ENCODE results near the genes CD63, RAB5B and ERBB3.

DNA sequence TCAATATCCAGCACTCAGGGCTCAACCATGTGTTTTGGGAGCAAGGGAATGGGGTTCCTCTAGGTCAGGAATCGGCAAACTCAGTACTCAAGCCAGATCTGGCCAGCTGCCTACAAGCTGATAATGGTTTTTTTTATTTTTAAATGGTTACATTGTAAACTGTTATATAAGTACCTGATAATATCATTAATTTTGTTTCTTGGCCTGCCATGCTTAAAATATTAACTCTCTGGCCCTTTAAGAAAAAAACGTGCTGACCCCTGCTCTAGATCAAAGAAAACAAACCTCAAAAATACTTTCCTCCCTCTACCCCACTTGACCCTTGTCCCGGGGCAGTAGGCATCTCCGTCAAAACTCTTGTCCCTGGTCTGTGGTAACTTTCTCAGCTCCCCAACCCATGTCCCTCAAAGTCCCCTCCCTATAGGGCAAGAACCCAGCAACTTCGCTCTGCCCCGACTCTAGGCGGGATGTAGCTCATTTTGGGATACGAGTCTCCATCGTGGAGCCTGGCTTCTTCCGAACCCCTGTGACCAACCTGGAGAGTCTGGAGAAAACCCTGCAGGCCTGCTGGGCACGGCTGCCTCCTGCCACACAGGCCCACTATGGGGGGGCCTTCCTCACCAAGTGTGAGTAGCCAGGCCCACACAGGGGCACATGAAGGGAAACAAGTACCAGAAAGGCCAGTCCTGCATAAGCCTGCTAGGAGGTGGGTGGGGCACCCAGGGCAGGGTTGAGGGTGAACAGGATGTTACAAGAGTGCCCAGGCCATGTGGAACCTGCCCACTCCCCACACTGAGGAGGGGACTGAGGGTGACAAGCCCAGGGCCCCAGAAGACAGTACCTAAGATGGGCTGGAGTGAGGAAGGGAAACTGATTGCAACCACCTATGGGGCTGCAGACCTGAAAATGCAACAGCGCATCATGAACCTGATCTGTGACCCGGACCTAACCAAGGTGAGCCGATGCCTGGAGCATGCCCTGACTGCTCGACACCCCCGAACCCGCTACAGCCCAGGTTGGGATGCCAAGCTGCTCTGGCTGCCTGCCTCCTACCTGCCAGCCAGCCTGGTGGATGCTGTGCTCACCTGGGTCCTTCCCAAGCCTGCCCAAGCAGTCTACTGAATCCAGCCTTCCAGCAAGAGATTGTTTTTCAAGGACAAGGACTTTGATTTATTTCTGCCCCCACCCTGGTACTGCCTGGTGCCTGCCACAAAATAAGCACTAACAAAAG, 3.6 kb downstream of the RDH5 start:
- RRBS: no CpG with 5 or more reads among the region's 17 CpGs

GRCh38 chr12:55725020-55726441, 3.3 kb downstream of the CD63 start:
- RRBS: no CpG with 5 or more reads among the region's 19 CpGs

- RRBS: 2% methylated on average over 23 of the region's 70 CpGs
Observed at GRCh38 chr12:55728908-55729974, at the start of gene CD63. Gene CD63, minus strand, starts transcription at chr12:55729009.

- RRBS: 2% methylated on average over 5 of the region's 17 CpGs
Observed at GRCh38 chr12:55729975-55730836, 1.4 kb upstream of the CD63 start.

- RRBS: 1% methylated on average over 21 of the region's 89 CpGs
Observed at GRCh38 chr12:55743239-55744298, 647 bp downstream of the GDF11 start.

DNA sequence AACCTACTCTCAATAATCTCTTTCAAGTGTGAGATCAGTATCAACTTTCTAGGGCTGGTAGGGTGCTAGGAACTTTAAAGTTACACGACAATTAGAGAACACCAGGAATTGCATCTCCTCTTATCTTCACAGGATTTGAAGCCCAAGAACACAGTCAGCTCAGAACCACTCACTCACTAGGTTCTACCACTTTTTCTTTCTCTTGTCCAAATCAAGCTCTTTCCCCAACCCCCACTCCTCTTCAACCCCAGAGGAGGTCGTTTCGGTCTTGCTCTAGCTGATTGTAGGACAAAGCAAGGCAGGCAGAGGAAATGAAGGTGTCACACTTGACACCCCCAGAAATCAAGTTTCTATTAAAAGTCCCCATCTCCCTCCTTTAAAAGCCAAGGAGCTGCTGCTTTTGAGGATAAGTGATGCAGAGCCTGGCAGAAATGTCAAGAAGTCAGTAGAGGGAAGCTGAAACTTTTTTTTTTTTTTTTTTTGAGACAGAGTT, 29.4 kb downstream of the GDF11 start:
- RRBS: no CpG with 5 or more reads among the region's 3 CpGs

DNA sequence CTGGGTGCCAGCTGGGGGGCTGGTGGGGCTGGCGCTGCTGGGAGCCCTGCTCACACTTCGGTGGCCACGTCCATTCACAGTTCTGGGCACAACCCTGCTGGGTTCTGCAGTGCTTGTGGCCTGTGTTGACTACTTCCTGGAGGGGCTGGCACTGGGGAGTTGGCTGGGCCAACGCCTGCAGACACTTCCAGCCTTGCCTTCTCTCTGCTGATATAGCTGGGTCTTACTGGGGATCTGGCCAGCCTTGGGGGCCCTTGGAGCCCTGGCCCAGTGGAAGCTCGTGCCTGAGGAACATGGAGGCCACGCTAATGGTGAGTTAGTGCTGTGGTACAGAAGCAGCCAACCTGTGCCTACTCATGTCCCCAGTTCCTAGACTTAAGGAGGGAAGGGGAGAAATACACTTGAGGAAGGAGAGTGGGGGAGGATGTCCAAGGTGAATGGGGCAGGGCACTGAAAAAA, 3.9 kb upstream of the DNAJC14 start:
- RRBS: no CpG with 5 or more reads among the region's 6 CpGs

GRCh38 chr12:55835622-55836458, 6.5 kb upstream of the DNAJC14 start:
- RRBS: no CpG with 5 or more reads among the region's 3 CpGs

DNA sequence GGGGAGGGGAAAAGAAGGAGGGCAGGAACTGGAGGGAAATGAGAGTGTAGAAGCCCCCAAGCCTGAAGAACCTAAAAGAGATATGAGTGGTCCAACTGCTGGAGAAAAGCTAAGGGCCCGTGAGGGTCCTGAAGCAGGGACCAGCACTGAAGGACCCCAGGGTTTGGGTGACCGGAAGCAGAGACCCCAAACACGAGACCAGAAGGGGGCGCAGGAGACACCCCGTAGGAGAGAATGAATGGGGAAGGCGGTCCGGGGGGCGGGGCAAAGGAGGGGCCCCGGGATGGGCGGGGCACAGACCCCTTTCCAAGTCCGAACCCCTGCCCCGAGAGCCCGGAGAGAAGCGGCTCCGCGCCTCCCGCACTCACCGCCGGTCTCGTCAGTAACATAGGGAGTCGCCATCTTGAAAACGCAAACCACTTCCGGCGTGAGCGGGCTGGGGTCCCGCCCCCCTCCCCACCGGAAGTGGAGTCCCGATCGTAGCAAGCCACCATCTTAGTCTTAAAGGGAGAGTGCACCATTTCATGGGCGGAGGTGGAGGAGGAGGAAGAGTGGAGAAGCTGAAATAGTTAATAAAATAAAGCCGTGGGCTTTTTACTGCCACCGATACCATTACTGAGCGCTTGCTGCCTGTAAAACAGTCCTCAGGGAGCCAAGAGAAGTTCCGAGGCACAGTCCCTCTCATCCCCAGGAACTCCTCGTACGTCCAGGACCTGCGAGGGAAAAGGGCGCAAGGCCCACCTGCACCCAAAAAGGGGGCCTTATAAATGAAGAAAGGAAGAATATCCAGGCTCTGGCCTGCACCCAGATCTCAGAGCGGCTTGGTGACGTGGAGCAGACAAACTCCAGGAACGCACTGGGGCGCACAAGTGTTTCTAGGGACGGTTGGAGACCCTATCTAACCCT, 733 bp downstream of the PYM1 start:
- RRBS: 1% methylated on average over 22 of the region's 43 CpGs

DNA sequence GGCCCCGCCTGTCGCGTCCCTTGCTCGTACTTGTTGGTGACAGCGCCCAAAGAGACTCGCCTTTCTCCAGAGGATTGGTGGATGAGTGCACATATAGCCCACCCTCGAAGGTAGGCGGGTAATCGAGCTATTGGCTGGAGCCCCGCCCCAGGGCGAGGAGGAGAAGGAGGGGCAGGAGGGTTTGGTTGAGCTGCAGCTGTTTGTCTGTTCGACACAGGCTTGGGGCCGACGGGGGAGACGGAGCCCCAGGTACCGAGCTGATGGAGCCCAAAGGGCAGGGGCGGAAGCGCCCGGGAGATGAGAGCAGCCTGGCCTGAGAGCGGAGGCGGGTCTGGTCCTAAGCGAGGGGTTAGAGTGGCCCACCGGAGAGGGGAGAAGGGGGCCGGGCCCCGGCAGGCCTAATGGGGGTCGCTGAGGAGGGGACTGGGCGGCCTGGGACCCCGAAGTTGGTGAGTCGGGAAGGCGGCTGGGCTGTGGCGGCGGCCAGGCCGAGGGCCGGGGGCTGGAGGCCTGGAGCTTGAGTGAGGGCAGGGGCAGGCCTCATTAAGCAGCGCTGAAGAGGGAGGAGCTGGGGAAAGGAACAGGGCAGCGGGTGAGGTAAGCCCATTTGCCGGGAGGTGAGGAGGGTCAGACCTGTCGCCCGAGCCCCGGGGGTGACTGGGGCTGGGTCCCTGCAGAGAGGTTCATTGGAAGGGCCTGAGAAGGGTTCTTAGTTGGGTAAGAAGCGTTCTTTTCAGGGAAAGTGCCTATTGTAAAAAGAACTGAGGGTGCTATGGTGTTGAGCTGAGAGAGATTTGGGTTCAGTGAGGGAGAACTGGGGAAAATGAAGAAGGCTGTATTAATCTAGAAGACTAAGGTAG, at the start of gene RAB5B:
RAB5B (plus strand) TSS at position 188 of the 860 bp plus-strand sequence.
- RRBS: 1% methylated on average over 7 of the region's 41 CpGs

- RRBS: no CpG with 5 or more reads among the region's 10 CpGs
Observed at GRCh38 chr12:55986498-55987388, 10.3 kb upstream of the SUOX start.

DNA sequence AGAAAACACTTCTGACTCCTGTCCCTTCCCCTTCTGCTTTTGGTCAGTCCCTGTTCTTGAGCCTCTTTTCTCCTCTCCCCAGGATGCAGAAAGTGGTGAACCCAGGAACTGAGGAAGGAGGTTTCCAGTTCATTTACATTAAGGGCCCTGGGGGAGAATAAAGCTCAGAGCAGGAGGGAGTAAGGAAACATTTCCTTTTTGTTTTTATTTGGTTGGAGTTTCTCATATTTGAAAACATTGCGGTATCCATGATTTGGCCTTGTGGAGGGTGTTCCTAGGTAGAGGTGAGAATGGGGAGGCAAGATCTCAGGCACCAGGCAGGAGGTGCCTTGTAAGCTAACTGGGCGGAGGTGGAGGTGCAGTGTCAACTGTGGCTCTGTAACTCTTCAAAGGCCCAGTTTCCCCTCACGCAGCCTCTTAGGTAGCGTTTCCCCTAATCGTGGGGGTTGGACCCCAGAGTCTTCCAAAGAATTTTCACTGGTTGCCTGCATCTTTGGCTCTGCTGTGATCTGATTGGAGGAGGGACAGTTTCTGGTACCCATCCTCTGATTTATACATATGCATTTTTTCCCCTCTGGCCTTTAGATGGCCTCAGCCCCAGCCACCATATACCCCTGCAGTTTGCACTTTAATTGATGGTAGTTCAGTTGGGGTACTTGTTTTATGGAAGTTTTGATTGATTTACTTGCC, 4.4 kb upstream of the SUOX start:
- RRBS: no CpG with 5 or more reads among the region's 5 CpGs

- RRBS: 0% methylated on average over 6 of the region's 35 CpGs
Observed at GRCh38 chr12:56079690-56080264, at the start of gene ERBB3. Gene ERBB3, plus strand, starts transcription at chr12:56080165.

DNA sequence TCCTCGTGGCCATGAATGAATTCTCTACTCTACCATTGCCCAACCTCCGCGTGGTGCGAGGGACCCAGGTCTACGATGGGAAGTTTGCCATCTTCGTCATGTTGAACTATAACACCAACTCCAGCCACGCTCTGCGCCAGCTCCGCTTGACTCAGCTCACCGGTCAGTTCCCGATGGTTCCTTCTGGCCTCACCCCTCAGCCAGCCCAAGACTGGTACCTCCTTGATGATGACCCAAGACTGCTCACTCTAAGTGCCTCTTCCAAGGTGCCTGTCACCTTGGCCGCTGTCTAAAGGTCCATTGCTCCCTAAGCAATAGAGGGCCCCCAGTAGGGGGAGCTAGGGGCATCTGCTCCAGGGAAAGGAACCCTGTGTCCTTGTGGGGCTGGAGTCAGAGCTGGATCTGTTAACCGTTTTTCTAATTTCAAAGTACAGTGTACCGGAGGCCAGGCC, 5.1 kb downstream of the ERBB3 start:
- RRBS: no CpG with 5 or more reads among the region's 14 CpGs

GRCh38 chr12:56097093-56097397, 7.3 kb upstream of the PA2G4 start:
- RRBS: no CpG with 5 or more reads among the region's 3 CpGs

DNA sequence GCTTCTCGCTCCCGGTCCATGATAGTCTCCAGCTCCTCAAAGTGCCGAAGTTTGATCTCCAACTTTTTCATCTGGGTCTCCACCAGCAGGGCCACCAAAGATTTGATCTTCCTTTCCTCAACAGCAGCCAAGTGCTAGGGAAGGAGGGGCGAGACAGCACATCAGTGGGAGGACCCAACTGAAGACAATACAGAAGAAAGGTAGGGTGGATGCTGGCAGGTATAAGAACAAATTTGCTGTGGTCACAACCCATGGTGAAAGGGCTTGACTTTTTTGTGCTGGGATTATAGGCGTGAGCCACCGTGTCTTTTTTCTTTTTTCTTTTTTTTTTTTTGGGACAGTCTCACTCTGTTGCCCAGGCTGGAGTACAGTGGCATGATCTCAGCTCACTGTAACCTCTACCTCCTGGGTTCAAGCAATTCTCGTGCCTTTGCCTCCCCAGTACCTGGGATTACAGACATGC, 9.9 kb downstream of the MYL6 start:
- RRBS: no CpG with 5 or more reads among the region's 7 CpGs

DNA sequence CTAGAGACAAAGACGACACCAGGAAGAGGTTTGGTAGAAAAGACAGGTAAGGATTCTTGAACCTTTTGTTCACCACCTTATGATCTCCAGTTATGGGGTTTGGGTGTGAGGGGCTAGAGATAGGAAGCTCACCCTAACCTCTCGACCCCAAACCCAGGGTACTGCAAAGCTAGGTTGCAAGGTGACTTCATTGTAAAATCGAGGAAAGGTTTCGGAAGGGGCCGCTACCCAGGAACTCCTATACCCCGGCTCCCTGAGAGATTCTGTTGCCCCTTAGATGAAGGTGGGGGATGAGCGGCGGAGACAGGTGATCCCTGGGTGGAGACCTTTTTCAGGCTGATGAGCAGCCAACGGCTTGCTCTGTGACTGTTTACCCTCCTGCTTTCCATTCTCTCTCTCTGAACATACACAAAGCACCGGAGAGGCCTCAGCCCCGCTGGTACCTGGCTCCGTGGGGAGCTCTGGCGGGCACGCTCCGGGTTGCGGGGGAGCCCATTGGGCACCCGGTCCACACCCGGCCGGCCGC, 712 bp downstream of the SMARCC2 start:
- RRBS: 2% methylated on average over 8 of the region's 20 CpGs

GRCh38 chr12:56216191-56216762, 5.4 kb downstream of the RNF41 start:
- RRBS: no CpG with 5 or more reads among the region's 5 CpGs

- RRBS: no CpG with 5 or more reads among the region's 10 CpGs
Observed at GRCh38 chr12:56220528-56221119, 1.1 kb downstream of the RNF41 start.

Data from non-pigmented ciliary epithelial cell (primary cell).